Anterior vena cava (tissue), 1 donor: ENCODE data around the genes MRPS30 and EMB.

DNA sequence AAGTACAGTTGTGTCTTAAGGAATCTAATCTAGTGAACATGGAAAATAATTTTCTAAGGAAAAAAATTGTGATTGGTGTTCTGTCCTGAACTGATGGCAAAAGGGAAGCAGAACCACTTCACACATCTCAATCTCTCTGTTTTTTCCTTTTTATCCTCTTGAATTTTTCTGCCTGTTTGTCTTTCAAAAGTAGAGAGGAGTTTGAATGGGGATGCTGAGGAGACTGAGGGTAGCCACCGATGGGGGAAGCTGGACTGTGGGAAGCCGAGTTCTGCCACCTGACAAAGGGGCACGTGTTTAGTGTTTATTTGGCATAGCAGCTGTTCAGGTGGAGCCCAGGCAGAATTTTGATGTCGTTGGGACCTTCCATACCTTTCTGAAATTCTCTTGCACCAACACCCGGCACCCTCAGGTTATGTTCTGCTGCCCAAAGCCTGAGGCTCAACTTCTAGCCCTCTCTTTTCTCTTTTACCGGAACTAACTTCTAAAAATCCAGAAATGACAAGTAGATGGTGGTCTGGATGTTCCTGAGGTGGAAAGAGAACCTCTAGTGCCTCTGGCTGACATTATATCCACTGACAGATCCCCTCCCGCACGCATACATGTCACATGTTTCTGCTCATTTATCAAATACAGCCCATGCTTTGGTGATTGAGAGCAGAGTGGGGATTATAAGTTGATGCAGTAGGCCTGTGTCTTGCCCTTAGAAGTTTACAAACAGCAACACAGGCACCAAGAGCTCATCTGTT is 127.4 kb downstream of the GHR start:
- PRO-cap, result no peak

GRCh38 chr5:42570120-42570792 is 147.0 kb downstream of the GHR start:
- PRO-cap, result no peak

- PRO-cap, result no peak
Measured at GRCh38 chr5:42581249-42581775, 158.1 kb downstream of the GHR start.

DNA sequence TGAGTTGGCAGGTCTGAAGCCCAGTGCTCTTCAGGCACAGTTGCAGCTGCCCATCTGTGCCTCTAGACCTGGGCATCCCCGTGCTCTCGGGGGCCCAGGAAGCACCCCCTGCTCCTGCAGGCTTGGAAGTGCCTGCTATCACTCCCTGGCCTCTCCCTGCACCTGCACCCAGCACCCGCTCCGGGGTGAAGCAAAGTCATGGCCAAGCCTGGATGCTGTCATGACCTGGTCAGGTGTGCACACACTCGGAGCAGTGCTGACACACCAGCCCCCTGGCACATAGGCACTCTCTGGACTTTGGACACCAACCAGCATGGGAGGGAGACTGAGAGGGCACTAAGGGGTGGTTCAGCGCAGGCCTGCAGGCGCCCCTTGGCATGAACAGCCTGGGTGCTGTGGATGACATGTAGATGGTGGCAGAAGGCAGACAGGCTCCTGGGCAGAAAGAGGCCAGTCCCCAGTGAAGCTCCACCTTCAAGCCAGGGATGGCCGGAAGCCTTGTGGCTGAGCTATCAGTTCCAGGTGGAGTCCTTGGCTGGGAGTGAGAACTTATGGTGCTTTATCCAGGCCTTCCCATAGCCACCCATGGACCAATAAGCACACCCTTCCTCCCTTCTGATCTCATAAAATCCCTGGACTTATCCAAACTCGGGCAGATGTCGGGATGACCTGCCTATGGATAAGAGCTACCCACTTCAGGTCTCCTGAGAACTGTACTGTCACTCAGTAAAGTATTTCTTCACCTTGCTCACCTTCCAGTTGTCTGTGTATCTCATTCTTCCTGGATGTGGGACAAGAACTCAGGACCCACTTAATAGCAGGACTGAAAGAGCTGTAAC is 158.8 kb downstream of the GHR start:
- PRO-cap, result no peak

DNA sequence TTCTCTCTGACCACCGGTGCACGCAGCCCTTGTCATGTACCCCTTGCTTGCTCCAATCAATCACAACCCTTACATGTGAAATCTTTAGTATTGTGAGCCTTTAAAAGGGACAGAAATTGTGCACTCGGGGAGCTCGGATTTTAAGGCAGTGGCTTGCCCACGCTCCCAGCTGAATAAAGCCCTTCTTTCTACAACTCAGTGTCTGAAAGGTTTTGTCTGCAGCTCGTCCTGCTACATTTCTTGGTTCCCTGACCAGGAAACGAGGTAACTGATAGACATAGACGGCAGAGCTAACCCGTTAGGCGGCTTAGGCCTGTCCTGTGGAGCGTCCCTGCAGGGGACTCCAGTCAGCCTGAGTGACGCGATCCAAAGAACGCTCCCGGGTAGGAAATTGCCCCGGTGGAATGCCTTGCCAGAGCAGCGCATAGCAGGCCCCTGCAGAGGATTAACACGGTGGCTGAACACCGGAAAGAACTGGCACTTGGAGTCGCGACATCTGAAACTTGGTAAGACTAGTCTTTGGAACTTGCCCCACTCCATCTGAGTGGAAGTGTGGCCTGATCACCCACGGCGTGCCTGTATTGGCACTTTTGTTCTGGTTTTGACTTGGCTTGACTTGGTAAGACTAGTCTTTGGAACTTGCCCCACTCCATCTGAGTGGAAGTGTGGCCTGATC is 1.9 kb upstream of the SELENOP start:
- PRO-cap, result no peak

GRCh38 chr5:42982066-42982311 is 58.1 kb downstream of the ANXA2R start:
- PRO-cap, result no peak

DNA sequence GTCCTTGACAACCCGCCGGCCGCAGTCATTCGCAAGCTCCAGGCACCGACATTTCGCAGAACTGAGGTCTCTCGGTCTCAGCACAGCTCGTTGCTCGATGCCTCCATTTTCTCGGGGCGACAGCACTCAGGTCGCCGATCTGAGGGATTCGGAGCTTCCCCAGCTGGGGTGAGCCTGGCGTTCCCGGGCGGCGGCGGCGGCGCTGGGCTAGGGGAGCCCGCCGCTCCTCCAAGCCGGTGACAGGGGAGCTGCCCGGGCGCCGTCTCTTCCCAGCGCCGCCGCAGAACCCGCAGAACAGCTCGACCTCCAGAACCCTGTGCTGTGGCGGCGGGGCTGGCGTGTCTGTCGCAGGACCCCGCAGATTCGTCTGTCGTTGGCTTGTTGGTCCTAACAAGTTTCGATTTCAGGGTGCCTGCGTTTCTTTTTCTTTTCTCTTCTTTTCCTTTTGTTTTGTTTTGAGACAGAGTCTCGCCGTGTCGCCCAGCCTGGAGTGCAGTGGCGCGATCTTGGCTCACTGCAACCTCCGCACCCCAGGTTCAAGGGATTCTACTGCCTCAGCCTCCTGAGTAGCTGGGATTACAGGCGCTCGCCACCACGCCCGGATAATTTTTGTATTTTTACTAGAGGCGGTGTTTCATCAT is 47.5 kb downstream of the ANXA2R start:
- PRO-cap, result no peak

DNA sequence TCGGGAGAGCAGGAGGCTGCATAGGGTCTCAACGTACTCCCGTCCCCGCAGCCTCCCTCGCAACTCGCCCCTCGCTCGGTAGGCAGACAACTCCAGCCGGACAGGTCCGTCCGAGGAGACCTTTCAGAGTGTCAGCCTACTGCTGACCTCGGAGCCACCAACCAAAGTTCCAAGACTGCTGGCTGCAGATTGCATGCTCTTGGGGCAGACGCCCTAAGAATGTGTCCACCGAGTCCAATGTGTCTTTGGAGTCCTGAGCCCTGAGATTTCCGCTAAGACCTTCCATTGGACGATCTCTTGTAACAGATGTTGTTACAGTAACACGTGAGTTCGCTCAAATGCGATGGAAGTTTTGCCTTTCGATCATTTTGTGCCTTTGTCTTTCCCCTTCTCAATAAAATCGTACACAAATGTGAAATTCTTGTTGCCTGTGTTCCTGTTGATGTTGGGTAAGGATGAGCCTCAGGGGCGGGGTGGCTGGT is 5.9 kb downstream of the ANXA2R start:
- PRO-cap, result no peak

- PRO-cap, result bidirectional peak, plus-strand start at chr5:43066557, minus-strand start at chr5:43066474; bidirectional peak, plus-strand start at chr5:43066687, minus-strand start at chr5:43066650
Measured at GRCh38 chr5:43065769-43066851, 26.0 kb upstream of the ANXA2R start.

- PRO-cap, result no peak
Measured at GRCh38 chr5:43298462-43299124, 14.6 kb downstream of the HMGCS1 start.

DNA sequence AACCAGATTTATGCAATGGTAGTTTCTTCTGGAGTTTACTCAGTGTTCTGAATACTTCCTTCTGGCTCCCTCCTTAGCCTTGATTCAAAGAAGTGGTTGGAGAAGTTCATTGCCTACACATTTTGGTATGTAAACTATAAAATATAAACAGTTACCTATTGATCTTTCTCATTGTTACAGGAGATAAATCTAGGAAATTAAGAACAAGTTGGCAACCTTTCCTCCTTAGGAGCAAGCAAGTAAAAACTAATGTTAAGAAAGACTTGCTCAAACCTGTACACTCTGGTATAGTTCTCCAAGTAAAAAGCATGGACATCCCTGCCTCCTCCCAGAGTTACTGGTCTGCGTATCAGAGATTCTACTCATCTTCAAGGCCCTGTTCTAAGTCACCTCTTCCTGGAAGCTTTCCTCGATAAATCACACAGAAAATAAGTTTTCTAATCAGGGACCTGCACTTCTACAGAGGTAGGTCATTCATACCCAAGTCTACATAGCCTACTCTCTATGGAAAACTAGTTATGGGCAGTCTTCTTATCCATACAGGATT is 3.2 kb downstream of the HMGCS1 start:
- PRO-cap, result no peak

DNA sequence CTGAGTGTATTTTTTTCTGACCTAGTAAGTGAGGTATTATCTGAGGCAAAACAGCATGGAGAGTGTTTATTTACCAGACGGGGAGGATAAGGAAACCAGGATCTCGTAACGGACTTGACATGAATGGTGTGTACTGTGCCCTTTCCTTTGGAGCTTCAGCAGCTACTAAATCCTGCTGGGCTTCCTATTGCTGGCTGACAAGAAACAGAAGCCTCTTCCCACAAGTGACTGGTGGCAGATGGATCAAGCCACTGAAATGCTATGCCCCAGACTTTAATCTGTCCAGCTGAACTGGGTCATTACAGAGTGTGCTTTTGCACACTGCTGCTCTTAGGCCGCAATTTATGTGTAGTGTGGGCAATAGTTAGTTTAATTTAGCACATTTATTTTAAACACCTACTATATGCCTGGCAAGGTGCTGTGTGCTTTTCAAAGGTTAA is 162.7 kb upstream of the MRPS30 start:
- PRO-cap, result no peak

- PRO-cap, result bidirectional peak, plus-strand start at chr5:44808949, minus-strand start at chr5:44808745
Measured at GRCh38 chr5:44808553-44809294, at the start of gene MRPS30. Gene MRPS30, plus strand, starts transcription at chr5:44808947.

GRCh38 chr5:45695435-45695962 is 681 bp downstream of the HCN1 start:
- PRO-cap, result unidirectional peak, minus-strand start at chr5:45695892

GRCh38 chr5:50440971-50442024 is at the start of gene EMB:
Gene EMB, minus strand, starts transcription at chr5:50441288.
- PRO-cap, result unidirectional peak, minus-strand start at chr5:50441365

- PRO-cap, result no peak
Measured at GRCh38 chr5:51226146-51226914, 156.9 kb upstream of the ISL1 start.

GRCh38 chr5:52742855-52743408 is 44.8 kb upstream of the ITGA1 start:
- PRO-cap, result no peak

DNA sequence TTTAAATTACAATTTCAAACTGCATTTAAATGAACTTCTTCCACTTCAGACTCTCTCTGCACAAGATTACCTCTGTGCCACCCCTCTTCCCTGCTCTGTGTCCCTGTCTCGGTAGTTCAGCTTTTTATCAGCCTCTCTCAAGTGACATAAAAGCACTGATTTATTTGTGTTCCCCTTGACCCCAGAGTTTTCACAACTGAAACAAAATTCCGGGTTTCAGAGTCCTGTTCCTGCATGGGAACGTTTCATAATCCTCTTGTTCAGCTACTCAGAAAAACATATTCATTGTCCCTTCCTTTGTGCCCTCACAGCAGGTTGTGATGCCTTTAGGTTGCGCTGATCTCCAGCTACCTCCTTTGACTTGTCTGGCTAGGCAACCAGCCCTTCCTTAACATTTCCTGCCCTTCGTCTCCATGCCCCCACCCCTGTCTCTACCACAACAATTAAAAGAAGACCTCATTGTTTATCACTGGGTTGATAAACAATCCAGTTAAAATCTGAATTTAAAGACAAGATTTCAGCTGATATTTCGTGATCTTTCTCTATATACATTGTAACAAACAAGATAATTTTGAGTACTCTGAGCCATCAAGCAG is 13.6 kb upstream of the ITGA1 start:
- PRO-cap, result no peak

GRCh38 chr5:52787604-52787892 is 168 bp upstream of the ITGA1 start:
- PRO-cap, result bidirectional peak, plus-strand start at chr5:52787936, minus-strand start at chr5:52787830

- PRO-cap, result no peak
Measured at GRCh38 chr5:52809884-52810812, 22.4 kb downstream of the ITGA1 start.